ENCODE data around the gene PSMA4.

GRCh38 chr15:75932512-75933294 lies 29.0 kb downstream of the FBXO22 start:
- PRO-cap, result no peak
- RAMPAGE, long total RNA, 2 experiments, result no peak in any of the 2 experiments

GRCh38 chr15:75943021-75944300 lies 39.8 kb downstream of the FBXO22 start:
- PRO-cap, result no peak
- RAMPAGE, long total RNA, 2 experiments, result no peak in any of the 2 experiments

DNA sequence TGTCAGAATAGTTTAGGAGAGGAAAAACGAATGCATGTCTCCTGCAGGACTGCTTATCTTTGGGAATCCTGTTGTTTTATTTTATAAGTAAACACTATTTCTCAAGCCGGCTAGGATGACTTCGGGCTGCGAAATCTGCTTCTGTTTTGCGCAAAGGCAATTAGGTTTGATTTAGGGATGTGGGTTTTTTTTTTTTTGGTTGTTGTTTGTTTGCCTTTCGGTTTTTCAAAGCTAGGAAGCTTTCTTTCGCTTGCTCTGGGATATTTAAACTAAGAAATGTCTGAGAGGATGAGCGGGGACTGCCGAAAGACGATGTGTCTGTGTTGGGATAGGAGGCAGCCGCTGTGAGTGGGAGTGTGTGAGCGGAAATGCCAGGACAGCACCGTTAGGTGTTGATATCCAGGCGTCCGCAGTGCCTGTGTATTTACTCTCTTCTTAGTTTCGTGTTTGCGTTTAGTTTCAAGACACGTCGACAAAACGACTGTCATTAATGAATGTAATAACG lies 526 bp downstream of the ISL2 start:
- PRO-cap, result no peak
- RAMPAGE, long total RNA, 2 experiments, result no peak in any of the 2 experiments

- PRO-cap, result no peak
- RAMPAGE, long total RNA, 2 experiments, result no peak in any of the 2 experiments
Measured at GRCh38 chr15:76996391-76997542, 1.8 kb downstream of the PSTPIP1 start.

DNA sequence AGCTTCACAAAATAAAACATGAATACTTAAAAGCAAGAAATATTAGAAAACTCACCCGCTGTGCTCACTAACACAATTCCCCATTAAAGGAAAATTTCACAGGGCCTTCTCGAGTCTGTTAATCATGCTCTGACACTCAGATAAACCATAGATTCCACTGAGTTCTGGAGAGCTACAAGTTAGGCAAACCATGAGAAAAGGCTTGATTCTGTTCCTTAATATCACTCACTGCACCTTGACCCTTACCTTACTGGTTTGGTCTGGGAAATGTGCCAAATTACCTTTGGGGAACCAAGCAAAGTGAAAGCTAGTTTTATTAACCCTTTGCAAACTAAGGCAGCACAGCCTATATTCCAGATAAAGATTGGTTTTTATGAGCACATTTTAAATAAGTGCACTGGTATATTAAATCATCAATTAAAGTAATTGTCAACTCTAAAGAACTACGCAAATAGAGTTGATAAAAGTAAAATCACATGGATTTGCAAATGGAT lies 90.2 kb upstream of the TSPAN3 start:
- PRO-cap, result no peak
- RAMPAGE, long total RNA, 2 experiments, result start-site peak on the minus strand in 1 of 2 experiments, centred at position 173 of the sequence, 27 reads per replicate

DNA sequence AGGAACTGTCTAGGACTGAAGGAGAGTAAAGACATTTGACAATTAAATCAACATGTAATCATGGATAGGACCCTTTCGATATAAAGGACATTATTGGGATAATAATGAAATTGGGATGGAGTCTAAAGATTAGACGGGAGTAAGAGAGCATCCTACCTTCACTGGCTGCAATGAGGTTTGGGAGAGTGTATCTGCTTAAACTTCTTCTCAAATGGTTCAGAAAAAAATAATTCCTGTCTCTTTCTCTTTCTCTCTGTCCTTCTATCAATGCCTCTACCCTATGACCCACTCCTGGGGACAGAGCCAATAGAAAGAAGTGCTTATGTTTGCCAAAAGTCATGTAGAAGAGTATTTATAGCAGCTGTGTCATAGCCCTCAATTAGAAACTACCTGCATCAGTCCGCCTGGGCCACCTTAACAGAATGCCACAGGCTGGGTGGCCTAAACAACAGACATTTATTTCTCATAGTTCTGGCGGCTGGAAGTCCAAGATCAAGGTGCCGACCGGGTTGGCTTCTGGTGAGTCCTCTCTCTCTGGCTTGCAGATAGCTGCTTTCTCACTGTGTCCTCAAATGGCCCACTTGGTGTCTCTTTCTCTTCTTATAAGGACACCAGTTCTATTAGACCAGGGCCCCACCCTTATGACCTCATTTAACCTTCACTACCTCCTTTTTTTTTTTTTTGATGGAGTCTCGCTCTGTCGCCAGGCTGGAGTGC lies 92.5 kb downstream of the HMG20A start:
- PRO-cap, result no peak
- RAMPAGE, long total RNA, 2 experiments, result no peak in any of the 2 experiments

DNA sequence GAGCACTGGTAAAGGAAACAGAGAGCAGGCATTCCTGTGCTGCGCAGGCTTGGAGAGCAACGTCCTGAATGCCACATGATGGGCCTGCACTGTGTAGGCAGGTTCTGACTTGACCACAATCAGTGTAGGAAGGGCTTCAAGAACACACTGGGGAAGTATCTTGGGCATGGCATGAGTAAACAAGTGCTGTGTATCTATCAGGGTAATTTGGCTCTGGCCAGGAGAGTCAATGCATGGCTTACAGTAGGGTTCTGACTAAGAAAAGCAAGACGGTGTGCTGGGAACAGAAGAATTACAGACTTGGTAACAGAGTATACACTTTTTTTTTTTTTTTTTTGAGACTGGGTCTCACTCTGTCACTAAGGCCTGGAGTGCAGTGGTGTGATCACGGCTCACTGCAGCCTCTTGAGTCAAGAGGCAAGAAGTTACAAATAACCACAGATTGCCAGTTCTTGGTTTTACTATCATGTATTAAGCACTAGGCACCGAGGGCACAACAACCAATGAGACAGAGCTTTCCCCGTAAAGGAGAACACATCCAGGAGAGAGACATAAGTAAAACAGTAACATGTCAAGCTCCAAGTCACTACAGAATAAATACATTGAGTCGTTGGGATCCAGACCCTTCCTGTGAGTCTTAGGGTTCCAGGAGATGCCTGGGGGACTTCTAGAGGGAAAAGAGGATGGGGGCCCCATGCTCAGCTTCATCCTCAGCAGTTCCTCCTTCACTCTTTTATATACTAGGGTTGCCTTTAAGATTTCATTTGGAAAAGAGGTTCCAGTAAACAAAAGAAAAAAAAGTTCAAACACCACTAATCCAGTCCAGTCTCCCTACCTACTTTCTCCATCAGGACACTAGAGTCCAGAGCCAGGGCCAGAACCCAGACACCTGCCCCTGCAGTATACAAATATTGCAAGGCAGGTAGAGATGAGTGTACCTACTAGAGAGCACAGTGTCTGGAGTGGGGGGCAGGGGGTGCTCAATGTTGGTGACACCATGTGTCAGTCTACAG lies 30.4 kb downstream of the TBC1D2B start:
- PRO-cap, result no peak
- RAMPAGE, long total RNA, 2 experiments, result no peak in any of the 2 experiments

- PRO-cap, result no peak
- RAMPAGE, long total RNA, 2 experiments, result no peak in any of the 2 experiments
Measured at GRCh38 chr15:78068407-78069354, 8.8 kb downstream of the TBC1D2B start.

- PRO-cap, result no peak
- RAMPAGE, long total RNA, 2 experiments, result no peak in any of the 2 experiments
Measured at GRCh38 chr15:78265256-78266025, 1.1 kb downstream of the DNAJA4 start.

DNA sequence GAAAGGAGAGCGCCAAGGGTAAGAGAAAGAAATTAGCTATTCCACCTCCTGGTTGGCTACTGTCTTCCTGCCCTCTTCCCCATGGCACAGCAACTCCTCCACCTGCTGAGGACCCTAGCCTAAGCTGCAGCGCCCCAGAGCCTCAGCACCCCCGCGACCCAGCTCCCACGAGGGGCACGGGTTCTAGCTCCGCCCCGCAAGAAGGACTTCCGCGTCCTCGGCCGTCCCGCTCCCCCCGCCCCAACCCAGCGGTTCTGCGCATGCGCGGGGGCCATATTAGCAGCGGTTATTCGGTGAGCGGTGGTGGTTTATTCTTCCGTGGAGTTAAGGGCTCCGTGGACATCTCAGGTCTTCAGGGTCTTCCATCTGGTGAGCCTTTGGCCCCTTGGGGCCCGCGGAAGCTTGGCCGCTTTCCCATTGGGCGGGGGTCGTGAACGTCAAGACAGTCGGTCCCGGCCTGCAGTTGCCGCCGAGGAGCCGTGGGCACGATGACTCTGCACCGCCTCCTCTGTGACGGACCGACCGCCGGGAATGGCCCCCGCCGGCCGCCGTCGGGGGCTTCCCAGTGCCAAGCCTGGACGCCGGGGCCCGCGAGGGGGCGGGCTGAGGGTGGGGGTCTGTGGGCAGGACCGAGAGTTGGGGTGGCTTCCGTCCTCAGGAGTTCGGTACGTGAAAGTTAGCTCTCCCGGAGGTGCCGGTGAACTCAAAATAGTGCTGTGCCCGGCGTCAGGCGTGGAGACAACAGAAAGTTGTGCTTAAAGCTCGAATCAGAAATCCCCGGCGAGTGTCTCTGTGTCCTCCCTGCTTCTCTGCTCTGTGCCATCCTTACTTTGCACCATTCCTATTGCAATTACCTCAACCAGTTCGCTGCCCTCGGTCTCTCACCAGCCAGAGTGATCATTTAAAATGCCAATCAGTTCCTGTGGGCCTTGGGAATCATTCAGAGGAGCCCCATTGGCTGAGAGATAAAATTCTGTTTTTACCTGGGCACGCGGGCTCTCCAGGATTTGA lies at the start of gene PSMA4:
Gene PSMA4 (plus strand): TSS at position 274 of the 1,011 bp plus-strand sequence.
- PRO-cap, result bidirectional peak, plus-strand start at position 462 of the sequence, minus-strand start at position 487 of the sequence
- RAMPAGE, long total RNA, 2 experiments, result start-site peak on the plus strand in 2 of 2 experiments, centred at positions 272 to 278 of the sequence, 69 to 253 reads per replicate

GRCh38 chr15:78548422-78549273 lies 8.4 kb downstream of the PSMA4 start:
- PRO-cap, result no peak
- RAMPAGE, long total RNA, 2 experiments, result no peak in any of the 2 experiments

GRCh38 chr15:78660959-78661699 lies 20.1 kb upstream of the CHRNB4 start:
- PRO-cap, result no peak
- RAMPAGE, long total RNA, 2 experiments, result no peak in any of the 2 experiments

DNA sequence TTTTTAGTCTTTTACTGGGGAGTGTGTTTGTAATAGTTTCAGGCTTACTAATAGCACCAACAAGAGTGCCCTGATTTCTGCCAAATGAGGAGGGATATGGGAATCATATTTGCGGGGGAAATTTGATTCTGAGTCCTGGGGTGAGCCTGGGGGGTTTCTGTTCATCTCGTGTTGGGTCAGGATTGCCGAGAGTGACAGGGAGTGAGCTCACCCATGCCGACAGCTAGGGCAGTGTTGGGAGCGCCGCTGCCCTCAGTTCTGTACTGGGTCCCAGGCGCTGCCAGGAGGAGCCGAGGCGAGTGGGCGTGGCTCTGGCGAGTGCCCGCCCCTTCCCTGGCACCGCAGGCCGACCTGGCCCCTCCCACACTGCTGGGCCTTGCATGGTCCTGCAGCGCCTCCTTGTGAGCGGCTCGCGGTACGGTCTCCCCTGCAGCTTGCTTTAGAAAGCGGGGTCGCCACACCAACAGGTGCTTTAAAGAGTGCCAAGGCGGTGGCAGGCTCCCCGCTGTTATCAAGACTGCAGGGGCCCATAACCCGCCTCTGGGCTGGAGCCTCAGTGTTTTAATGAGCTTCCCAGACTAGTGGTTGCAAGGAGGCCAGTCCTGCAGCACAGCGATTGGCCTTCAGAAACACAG lies 60.3 kb downstream of the ADAMTS7 start:
- PRO-cap, result unidirectional peak, minus-strand start at position 260 of the sequence
- RAMPAGE, long total RNA, 2 experiments, result no peak in any of the 2 experiments

DNA sequence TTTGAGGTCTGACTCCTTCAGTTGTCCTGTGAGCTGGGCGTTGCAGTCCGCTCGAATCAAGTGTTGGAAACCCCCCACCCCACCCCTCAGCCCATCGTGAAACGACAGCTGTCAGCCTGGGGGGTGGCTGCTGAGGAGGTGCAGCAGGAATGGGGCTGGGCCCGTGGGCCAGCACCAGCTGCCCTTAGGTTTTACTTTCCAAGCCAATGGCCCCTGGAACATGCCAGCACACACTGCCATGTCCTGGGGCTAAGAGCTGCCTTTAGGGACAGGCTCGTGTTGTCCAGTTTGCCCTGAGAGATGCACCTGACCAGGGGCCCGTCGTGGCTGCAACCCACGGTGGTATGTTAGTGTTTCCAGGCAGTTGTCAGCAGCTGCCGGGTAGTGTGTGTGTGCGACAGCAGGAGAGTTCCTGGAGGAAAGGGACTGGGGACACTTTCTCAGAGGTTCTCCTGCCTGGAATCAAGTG lies 56.3 kb downstream of the ADAMTS7 start:
- PRO-cap, result no peak
- RAMPAGE, long total RNA, 2 experiments, result no peak in any of the 2 experiments

GRCh38 chr15:78871901-78872086 lies 896 bp upstream of the MORF4L1 start:
- PRO-cap, result no peak
- RAMPAGE, long total RNA, 2 experiments, result no peak in any of the 2 experiments

GRCh38 chr15:78882908-78883346 lies 10.2 kb downstream of the MORF4L1 start:
- PRO-cap, result no peak
- RAMPAGE, long total RNA, 2 experiments, result no peak in any of the 2 experiments

DNA sequence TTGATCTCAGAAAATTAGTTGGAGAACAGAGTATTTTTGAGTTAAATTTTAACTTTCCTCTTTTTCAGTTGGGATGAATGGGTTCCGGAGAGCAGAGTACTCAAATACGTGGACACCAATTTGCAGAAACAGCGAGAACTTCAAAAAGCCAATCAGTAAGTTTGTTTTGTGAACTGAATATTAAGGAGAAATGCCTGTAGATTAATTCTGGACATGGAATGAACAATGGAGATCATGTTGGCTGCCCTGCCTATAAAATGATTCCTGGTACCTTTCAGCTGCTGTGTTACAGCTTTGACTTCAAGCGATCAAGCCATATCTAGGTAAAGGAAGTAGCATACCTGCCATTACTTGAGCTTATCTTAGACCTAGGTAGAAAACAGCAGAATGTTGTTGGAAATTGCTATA lies 13.4 kb downstream of the MORF4L1 start:
- PRO-cap, result no peak
- RAMPAGE, long total RNA, 2 experiments, result no peak in any of the 2 experiments

- PRO-cap, result no peak
- RAMPAGE, long total RNA, 2 experiments, result no peak in any of the 2 experiments
Measured at GRCh38 chr15:78887915-78888571, 15.4 kb downstream of the MORF4L1 start.

GRCh38 chr15:79635148-79635518 lies 203.0 kb downstream of the MINAR1 start:
- PRO-cap, result no peak
- RAMPAGE, long total RNA, 2 experiments, result no peak in any of the 2 experiments

DNA sequence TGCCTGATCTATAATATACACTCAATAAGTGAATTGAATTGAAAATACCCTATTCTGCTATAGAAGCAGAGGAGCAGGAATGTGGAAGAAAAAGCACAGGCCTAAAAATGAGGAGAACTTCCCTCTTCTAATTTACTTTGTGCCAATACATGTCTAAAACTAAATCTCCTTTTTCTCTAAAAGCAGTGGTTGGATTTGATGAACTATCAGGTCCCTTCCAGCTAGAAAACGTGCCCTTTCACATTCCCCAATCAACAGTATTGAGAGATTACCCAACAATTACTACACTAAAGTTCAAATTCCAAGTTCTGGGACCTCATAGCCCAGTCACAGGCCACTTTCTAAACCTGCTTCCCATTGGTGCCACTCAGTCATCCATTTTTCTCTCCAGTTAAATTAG lies 223.9 kb downstream of the MINAR1 start:
- PRO-cap, result no peak
- RAMPAGE, long total RNA, 2 experiments, result no peak in any of the 2 experiments